H1 (cell line): ENCODE results near the genes HOXC4, COPZ1 and PPP1R1A.

GRCh38 chr12:54051970-54052634 lies 1.5 kb upstream of the HOXC4 start:
- RRBS: no CpG with 5 or more reads among the region's 30 CpGs
CAGE:
- cytosol, long polyA plus RNA: no peak
- long polyA plus RNA: no peak
- nucleus, long polyA plus RNA: no peak

- RRBS: 3% methylated on average over 8 of the region's 45 CpGs
CAGE:
- cytosol, long polyA plus RNA: no peak
- long polyA plus RNA: no peak
- nucleus, long polyA plus RNA: no peak
These were observed at the start of gene HOXC4 for GRCh38 chr12:54053568-54054388. TSS of gene HOXC4 (plus strand) at chr12:54053835.

GRCh38 chr12:54080362-54080815 lies 26.8 kb downstream of the HOXC4 start:
- RRBS: no CpG with 5 or more reads among the region's 9 CpGs
CAGE:
- cytosol, long polyA plus RNA: no peak
- long polyA plus RNA: no peak
- nucleus, long polyA plus RNA: no peak

DNA sequence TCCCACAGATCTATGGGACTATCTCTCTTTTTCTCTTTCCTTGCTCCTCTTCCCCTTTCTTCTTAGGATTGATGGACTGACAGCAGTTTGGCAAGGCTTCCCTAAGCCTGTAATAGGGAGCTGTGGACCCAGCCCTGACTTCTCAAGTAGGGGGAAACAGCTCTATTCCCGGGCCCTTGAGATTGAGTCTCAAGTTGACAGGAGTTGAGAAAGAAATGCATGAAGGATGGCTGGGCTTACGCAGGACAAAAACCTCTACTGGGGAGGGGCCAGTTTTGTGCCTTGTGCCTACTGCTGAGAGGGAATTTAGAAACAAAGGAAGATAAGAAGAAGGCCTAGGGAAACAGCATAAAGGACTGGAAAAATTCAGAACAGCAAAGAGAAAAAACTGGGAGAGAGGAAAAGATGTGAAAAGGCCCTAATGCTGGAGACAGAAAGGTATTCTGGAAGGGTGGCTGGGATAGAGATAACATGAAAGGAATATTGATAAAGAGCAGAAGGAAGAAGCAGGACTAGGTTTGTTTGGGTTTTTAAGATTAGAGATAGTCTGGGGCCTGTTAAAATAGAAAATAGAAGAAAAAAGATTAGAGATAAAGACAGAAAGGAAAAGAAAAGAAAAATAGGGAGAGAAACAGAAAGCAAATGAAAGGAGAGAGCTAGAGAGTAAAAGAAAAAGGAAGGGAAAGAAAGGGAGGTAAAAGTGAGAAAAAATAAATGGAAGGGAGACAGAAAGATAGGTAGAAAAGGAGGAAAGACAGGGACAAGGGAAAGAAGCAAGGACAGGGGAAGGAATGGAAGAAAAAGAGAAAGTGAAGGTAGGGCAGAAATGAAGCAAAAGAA lies 60.1 kb downstream of the SMUG1 start:
- RRBS: no CpG with 5 or more reads among the region's 2 CpGs
CAGE:
- cytosol, long polyA plus RNA: no peak
- long polyA plus RNA: no peak
- nucleus, long polyA plus RNA: no peak

DNA sequence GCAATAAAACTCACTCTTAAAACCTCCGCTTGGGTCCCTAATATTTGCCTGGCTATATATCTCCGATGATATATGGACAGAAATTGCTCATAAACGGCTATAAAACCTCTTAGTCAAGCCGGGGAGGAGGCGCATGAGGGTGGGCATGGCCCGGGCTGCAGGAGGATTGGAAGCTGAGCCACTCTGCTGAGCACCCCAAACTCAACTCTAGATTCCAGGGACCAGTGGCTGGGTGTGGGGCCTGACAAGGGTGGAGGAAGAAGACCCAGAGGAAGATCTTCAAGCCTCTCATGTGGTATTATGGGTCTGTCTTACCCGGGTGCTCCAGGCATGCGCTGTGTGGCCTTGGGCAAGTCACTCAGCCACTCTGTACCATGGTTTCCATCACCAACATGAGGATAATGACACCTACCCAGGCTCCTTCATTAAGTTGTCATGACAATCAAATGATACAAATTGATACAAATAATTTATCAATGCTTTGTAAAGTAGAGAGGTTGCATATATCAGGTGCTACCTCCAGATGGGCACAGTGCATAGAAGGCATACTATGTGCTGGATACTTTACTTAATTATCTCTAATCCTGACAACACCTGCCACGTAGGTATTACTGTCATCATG lies 41.2 kb downstream of the SMUG1 start:
- RRBS: no CpG with 5 or more reads among the region's 9 CpGs
CAGE:
- cytosol, long polyA plus RNA: no peak
- long polyA plus RNA: no peak
- nucleus, long polyA plus RNA: no peak

DNA sequence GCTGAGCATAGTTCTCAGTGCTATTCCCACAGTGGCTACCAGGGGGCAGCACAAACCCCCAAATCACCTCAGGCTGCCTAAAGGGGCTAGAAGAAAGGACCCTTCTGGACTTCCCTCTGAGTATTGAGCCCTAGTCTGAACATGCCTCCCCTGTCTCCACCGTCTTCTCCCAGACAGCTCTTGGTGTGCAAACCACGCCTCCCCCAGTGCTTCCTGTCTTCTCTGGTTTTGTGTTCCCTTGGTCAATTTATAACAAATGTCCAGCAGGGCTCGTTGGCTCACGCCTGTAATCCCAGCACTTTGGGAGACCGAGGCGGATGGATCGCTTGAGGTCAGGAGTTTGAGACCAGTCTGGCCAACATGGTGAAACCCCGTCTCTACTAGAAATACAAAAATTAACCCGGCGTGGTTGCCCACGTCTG lies 31.4 kb upstream of the SMUG1 start:
- RRBS: no CpG with 5 or more reads among the region's 11 CpGs
CAGE:
- cytosol, long polyA plus RNA: no peak
- long polyA plus RNA: no peak
- nucleus, long polyA plus RNA: no peak

DNA sequence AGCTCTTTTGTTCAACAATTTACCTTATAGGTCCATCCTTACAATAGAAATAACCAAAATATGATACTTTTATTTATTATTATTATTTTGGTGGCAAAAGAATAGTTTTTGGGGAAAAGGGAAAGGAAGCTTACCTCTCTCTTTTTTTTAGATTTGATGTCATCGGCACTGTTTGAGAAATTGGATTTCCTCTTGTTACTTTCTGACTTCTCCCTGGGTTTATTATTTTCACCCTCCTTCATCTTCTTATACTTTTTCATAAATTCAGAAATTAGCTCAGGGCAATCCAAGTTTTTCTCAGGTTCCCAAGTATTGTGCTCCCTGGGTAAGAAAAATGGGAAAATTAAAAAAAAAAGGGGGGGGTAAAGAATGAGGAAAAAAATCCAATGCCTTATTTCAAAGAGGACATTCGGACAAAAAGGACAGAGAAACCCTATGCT lies 28.0 kb downstream of the CBX5 start:
- RRBS: no CpG with 5 or more reads among the region's 2 CpGs
CAGE:
- cytosol, long polyA plus RNA: no peak
- long polyA plus RNA: start-site peak on the minus strand centred at position 226 of the sequence, 66 bp wide, 67 and 107 reads in 2 replicates
- nucleus, long polyA plus RNA: no peak

- RRBS: no CpG with 5 or more reads among the region's 9 CpGs
CAGE:
- cytosol, long polyA plus RNA: no peak
- long polyA plus RNA: no peak
- nucleus, long polyA plus RNA: no peak
These were observed 6.4 kb downstream of the NFE2 start for GRCh38 chr12:54294229-54295091.

DNA sequence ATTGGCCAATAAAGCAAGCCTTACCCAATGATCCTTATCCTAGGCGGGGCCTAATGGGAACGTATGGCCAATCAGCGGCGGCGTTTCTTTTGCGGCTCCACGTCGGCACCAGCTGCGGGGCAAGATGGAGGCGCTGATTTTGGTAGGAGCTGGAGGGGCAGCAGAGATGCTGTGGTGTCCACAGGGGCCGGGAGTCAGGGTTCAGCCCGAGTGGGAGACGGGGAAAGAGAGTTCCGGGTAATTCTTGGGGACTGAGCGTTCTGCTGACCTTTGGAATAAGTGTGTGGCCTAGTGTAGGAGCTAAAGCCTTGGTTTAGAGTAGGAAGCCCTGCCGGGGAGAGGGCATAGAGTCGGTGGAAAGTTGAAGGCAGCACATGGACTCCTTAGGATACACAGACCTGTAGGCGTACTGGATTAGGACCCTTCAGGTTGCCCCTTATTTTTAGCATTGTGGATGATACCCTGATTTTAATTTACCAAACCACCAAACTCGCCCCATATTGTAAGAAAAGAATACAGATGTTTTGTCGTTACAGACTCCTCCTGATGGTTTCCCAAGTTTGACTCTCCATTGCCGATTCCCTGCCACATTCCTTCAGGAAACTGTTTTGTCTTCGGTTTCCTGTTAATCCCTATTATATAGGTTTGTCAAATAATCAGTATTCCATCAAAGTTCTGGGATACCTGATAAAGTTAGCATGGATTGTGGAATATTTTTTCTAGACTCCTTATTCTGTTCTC lies at the start of gene COPZ1:
TSS of gene COPZ1 (plus strand) at position 92 of the 741 bp plus-strand sequence.
- RRBS: 11% methylated on average over 3 of the region's 22 CpGs
CAGE:
- cytosol, long polyA plus RNA: start-site peak on the plus strand centred at position 105 of the sequence, 28 bp wide, 2,259 reads
- long polyA plus RNA: start-site peak on the plus strand centred at position 107 of the sequence, 32 bp wide, 2,395 and 2,279 reads in 2 replicates
- nucleus, long polyA plus RNA: start-site peak on the plus strand centred at position 113 of the sequence, 30 bp wide, 1,115 reads

GRCh38 chr12:54385491-54386087 lies 1.1 kb upstream of the ZNF385A start:
- RRBS: no CpG with 5 or more reads among the region's 6 CpGs
CAGE:
- cytosol, long polyA plus RNA: start-site peak on the minus strand at chr12:54385763-54385791, 127 reads
- long polyA plus RNA: start-site peak on the minus strand at chr12:54385718-54385796, 78 and 69 reads in 2 replicates
- nucleus, long polyA plus RNA: start-site peak on the minus strand at chr12:54385752-54385784, 116 reads

DNA sequence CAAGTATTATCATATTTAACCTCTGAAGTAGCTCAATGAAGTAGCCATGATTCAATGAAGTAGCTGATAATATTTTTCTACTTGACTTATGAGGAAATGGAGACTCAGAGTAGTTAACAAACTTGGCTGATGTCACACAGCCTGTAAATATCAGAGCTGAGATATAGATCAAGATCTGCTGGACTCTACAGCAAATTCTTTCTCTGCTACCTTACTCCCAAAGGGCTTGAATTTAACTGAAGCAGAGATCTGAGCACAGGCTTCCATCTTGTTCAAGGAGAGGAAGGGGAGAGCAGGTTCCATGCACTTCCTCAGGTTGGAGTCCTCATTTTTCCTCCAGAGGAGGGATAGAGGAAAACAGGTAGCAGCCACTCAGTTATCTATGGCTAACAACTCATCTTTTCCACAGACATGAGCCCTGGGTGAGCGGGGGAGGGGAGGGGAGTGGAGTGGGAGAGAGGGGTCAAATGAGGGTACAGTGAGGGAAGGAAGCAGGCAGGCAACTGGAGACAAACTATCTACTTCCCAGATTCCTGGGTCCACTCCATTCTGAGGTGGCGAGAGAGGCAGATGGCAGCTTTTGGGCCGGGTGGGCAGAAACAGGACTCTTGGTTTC lies 2.4 kb upstream of the ZNF385A start:
- RRBS: no CpG with 5 or more reads among the region's 3 CpGs
CAGE:
- cytosol, long polyA plus RNA: no peak
- long polyA plus RNA: no peak
- nucleus, long polyA plus RNA: no peak

DNA sequence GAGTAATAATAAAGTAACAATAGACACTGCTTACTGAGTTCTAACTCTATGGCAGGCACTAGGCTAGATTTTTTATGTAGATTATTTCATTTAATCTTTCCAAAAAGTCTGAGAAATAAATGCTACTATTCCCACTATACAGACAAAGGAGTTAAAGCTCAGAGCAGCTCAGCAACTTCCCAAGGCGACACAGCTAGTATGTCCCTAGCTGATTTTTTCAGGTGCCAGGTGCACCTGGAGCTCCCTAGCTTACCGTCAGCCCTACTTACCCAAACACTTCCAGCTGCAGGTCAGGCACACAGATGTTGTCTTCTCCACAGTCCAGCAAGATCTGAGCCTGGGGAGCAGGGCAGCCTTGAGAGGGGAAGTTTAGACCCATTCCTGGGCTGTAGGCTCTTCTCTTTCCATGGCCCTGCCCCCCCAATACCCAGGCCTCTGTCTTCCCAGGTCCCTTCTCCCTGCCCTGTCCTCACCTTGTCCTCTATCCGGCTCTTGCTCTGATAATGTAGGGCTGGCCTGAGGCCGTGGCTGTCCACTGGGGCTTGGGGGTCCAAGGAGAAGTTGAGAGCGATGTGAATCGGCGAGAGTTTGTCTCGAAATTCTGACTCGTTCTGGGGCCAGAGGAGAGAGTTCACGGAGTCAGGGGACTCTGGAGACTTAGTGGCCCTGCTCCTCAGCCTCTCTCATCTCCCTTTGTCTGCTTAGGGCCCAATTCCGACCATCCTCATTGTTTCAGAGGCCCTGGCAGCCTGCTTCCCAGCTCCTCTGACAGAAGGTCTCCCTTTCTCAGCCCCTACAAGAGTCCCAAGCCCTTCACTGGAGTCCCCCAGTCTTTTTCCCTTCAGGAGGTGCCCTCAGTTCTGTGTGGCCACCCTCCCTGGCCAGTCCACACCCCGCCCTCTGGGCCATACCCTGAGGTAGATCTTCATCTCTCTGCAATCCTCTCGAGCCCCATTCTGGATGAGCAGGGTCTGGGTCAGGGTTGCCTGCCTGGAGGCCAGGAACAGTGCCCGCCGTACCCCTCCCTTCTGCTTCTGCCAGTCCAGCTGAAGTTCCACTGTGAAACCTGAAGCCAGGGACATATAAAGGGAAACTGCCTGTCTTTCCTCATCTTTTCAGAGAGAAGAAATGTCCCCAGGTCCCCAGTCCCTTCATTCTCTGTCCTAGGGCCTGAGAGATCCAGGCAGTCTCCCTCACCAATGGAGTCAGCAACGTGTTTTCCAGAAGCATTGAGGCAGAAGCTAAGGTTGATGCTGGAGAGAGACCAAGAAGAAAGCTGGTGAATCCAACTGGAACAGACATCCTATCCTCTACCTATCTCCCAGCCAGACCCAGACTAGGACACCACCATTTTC lies 15.9 kb downstream of the ITGA5 start:
- RRBS: no CpG with 5 or more reads among the region's 16 CpGs
CAGE:
- cytosol, long polyA plus RNA: no peak
- long polyA plus RNA: no peak
- nucleus, long polyA plus RNA: no peak

DNA sequence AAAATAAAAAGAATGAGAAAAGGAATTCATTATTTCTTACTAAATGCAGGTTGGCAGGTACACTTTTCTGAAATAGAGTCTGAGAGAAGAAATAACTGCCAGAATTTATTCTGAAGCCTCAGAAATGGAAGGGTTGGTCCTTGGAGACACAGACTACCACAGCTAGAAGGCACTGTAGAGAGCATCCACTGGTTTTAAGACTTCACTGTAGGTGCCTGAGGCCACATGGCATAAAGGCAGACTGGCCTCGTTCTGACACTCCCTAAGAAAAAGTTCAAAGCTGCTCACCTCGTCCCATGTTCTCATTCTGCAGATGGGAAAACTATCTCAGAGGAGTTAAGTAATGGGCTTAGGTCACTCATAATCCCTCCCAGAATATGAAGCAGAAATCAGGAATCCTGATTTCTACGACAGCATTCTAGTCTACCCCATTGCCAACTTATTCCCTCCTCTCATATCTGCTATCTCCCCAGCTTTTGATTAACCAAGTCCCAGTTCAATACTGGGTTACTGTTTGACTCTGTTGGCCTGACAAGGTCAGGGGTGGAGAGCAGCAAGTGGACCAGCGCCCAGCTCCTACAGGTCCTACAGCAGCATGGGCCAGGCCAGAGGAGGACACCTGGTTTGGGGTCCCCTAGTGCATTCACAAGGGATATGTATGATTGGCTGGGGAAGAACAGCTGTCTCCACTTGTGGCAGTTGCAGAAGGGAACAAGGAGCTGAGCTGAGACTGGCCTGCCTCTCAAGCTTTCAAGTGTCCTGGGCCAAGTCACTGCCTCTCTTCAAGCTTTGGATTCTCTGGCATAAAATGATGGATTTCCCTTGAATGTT lies 3.7 kb downstream of the ITGA5 start:
- RRBS: no CpG with 5 or more reads among the region's 4 CpGs
CAGE:
- cytosol, long polyA plus RNA: no peak
- long polyA plus RNA: no peak
- nucleus, long polyA plus RNA: no peak

- RRBS: no CpG with 5 or more reads among the region's 10 CpGs
CAGE:
- cytosol, long polyA plus RNA: no peak
- long polyA plus RNA: no peak
- nucleus, long polyA plus RNA: no peak
These were observed 2.2 kb downstream of the ITGA5 start for GRCh38 chr12:54416355-54417810.

- RRBS: no CpG with 5 or more reads among the region's 3 CpGs
CAGE:
- cytosol, long polyA plus RNA: no peak
- long polyA plus RNA: no peak
- nucleus, long polyA plus RNA: no peak
These were observed 20.4 kb upstream of the ITGA5 start for GRCh38 chr12:54439406-54439918.

DNA sequence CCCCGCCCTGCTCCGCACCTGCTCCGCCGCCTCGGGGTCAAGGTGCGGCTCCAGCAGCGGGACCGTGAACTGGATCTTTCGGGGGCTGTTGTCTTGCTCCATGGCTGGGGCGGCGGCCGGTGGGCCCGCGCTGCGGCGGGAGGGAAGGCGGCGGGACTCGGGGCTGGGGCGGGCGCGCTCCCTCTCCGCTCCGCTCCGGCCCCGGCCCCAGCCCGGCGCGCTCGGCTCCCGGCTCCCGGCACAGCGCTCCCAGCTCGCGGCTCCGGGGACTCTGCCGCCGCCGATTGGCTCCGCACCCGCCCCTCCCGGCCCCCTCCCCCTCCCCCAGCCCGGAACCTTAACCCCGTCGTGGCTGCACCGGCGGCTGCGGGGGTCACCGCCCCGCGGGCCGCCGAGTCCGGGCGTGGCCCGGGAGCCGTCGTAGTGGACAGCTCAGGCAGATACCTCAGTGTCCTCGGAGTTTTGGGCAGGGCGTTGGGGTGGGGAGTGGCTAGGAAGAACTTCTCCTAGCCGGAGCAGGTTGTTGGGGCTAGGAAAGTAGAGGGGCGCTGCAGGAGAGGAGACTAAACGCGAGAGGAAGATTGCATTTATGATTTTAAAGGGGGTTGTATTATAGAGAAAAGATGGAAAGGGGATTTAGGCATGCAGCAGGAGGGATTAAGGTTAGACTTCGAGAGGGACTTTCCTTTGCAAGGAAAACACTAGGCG lies at the start of gene PPP1R1A:
TSS of gene PPP1R1A (minus strand) at position 273 of the 708 bp plus-strand sequence.
- RRBS: 1% methylated on average over 33 of the region's 66 CpGs
CAGE:
- cytosol, long polyA plus RNA: start-site peak on the minus strand centred at position 251 of the sequence, 57 bp wide, 335 reads
- long polyA plus RNA: start-site peak on the minus strand centred at position 255 of the sequence, 43 bp wide, 174 and 167 reads in 2 replicates
- nucleus, long polyA plus RNA: start-site peak on the minus strand centred at position 237 of the sequence, 8 bp wide, 21 reads

GRCh38 chr12:54601878-54602525 lies 13.5 kb upstream of the PPP1R1A start:
- RRBS: no CpG with 5 or more reads among the region's 8 CpGs
CAGE:
- cytosol, long polyA plus RNA: no peak
- long polyA plus RNA: no peak
- nucleus, long polyA plus RNA: no peak

DNA sequence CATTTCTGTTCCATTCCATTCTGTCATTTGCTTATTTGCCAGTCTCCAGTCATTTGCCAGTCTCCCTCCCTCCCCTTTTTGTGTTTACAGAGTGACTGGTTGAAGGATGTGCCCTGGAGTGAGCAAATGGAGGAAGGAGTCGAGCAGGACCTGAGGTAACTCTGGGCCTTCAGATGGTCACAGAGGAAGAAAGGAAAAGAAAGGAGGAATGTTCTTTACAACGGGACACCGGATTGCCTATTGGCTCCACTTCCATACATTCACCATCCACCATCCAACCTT lies 17.9 kb upstream of the DCD start:
- RRBS: no CpG with 5 or more reads among the region's 3 CpGs
CAGE:
- cytosol, long polyA plus RNA: no peak
- long polyA plus RNA: no peak
- nucleus, long polyA plus RNA: no peak

DNA sequence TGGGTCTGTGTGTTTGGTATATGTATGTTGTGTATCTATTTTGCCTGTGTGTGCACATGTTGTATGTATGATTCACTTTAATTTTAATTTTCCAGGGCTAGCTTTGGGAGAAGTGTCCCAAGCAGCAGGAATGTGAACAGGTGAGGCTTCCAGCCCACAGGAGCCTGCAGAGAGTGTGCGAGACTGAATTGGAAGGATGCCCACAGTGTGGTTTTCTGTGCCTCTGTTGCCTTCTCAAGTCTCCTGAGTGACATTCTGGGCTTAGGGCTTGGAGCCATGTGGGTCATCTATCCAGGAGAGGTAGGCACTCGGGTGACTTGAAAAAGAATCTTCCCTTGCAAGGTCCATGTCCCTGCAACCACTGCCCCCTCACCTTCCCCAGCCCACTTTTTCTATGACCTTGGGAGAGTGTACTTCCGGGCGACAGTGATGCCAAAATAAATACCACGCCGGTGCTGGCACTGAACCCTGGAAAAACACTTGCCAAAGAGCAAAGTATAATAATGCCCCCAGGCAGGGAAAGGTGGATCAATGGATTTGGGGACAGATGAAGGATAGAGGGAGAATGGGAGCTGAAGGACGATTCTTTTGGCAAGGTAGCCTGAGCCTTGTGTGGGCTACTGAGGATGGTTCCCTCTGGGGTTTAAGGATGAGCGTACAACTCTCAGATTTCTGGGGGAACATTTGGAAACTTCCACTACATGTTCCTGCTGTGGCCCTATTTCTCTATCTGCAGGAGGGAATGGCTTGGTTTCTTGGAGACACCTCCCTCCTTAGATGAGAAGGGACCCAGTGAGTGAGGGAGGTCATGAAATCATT lies 37.0 kb upstream of the DCD start:
- RRBS: no CpG with 5 or more reads among the region's 8 CpGs
CAGE:
- cytosol, long polyA plus RNA: no peak
- long polyA plus RNA: no peak
- nucleus, long polyA plus RNA: no peak

DNA sequence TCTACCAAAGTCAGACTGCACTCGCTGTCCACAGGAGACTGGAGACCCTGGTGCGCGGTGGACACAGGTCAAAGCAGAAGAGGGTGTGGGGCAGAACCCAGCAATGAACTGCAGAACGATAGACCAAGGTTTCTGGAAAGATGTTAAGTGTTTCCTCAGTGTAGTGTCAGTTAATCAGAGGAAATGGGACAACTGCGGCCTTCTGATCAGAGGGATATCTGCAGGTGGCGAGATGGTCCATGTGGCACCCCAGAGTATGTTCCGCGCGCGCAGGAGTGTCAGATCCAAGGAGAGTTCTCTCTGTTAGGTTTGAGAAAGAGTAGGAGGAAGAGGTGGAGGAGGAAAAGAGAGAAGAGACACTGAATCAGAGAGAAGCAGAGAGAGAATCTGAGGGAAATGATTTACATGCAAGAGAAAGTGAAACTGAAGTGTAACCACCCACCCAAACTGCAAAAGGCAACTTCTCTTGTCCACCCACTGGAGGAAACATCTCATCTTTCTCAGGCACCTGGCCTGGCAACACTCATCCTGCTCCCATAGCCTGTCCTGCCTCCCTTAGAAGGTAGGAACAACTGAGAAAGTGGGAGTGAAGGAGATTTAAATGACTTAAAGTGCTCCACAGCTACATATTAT lies 6.6 kb upstream of the TESPA1 start:
- RRBS: no CpG with 5 or more reads among the region's 10 CpGs
CAGE:
- cytosol, long polyA plus RNA: no peak
- long polyA plus RNA: no peak
- nucleus, long polyA plus RNA: no peak